ENCODE measurements around a stretch of chr2.

GRCh38 chr2:157173693-157174174 is 83.8 kb upstream of the GALNT5 start:
- PRO-cap = no peak

GRCh38 chr2:157246127-157246827 is 11.2 kb upstream of the GALNT5 start:
- PRO-cap = no peak

DNA sequence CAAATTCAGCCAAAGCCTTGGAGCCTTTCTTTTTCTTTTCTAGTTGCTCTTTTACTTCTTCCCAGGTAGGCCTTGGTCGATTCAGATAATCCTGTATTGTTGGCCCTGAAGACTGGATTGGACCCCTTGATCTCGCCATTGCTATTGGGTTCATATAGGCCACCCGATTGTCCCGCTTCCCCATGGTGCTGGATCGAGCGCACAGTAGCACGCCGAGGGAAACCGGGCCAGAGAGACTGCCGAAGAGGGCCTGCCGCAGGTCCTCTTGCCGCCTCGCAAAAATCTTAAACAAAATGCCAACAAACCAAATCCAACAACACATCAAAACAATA is 54.6 kb upstream of the ERMN start:
- PRO-cap = no peak

DNA sequence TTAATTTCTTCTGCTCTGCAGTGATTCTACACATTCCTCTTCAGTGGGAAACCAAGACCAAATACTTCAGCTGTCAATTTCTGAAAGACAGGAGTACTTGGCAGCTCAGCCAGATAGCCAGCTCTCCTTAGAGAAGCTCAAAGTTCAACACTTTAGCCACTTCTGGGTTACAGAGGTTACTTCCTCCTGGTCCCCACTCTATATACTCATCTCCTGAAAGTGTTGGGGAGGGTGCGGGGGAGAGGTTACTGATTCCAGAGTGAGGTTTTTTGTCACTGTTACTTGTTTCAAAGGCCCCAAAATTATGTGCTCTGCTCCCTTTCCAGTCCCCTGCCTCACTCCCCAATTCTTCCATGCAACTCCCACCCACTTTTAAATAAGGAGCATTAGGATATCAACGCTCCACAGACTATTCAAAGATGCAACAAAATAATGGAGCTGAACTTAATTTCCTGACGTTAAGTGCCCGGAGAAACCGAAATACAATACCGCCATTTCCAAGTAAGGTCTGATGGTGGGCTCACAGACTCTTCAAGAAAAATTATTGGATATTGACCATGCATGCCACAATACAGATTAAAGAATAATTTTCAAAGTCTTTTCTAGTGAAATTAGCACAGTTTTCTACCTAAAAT is 3.9 kb downstream of the CYTIP start:
- PRO-cap = no peak

DNA sequence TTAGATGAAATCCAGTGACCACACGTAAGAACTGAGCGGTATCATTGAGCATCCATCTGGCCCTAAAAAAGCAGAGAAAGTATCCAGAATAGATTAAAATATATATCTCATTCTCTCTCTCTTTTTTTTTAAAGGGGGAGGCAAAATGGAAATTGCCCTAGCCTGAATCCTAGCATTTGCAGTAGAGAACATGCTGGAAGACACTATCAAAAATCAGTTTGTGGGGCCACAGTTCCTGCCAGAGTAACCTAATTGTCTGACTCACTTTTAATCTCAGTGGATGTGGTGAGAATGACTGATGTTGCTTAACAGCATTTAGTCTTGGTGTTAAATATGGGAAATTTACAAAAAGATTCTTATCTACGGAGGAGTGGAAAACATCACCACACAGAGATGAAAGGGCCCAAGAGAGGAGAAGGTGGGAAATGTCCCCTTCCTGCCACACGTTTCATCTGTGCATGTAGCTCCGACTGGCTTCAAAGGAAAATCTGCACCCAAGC is 20.3 kb upstream of the CYTIP start:
- PRO-cap = no peak

- PRO-cap = no peak
Measured at GRCh38 chr2:157789209-157789799, 86.8 kb downstream of the ACVR1 start.

DNA sequence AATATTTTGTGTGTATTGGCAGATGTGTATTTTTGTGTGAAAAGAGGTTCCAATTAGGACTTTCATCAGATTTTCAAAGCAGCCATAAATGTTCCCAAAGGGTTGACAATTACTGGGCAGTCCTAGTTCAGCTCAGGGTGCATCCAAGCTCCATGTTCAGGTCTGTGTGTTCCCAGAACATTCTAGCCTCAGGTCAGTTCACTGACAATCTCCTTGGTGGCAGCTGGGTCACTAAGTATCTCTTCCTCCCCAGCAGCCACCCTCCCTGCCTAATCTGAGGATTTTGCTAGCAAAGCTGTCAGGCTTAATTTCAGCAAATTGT is 29.7 kb downstream of the UPP2 start:
- PRO-cap = no peak

- PRO-cap = no peak
Measured at GRCh38 chr2:158458601-158459097, 1.9 kb downstream of the PKP4 start.

DNA sequence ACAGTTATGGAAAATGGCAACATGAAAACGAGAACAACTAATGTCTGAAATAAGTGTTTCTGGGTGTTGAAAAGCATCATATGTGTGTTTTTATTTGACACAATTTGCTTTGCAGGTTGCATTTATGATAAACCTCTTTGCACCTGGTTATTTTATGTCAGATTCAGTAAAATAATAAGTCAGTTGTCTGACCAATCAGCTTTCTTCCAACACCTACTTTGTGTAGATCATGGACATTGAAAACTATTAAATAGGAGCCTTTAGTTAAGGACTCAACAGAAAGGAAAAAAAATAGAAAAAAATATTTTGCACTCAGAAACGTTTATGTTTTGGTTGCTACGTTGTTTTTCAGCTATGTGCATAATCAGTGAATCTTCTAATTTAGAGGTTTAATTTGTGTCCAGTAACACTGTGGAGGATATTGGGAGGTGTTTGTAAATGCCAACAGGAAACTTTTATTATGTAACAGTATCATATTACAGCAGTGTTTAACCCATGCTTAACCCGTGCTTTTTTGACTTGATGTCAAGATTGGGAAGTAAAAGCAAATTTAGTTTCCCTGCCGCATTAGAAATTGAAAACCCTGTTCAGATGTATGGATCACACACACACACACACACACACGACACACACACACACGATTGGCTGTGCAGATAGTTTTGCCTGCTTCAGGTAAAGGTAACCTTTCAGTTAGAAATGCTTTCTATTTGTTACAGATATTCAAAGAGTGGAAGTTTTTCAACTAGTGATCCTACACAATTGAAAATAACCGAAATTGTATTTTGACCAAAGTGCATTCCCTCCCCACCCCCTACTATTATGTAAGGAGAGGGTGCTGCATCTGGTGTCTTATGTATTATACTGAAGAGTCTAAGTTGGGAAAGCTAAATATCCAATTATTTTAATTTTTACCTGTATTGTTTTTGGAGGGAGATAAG is 2.7 kb downstream of the PKP4 start:
- PRO-cap = no peak

DNA sequence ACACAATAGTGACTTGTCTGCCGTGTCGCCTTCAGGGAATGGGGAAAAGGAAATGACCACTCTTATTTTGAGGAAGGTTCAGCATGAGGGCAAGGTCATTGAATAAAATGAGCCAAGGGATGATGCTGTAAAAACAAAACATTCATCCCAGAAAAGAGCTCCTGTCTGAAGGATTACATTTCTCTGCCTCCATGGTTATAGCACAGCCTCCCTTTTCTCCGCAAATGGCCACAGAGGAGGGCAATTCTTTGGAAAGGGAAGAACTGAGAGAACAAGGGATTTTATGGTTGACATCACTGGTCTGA is 78.8 kb upstream of the DAPL1 start:
- PRO-cap = no peak

- PRO-cap = no peak
Measured at GRCh38 chr2:158953807-158954221, 14.6 kb upstream of the TANC1 start.

DNA sequence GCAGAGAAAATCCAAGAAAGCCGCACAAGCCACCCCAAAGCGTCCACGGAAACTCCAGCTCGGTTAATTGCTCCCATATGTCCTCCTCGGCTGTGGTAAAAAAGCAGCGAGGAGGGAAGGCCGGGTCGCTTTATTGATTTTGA is 424 bp upstream of the TANC1 start:
- PRO-cap = no peak

DNA sequence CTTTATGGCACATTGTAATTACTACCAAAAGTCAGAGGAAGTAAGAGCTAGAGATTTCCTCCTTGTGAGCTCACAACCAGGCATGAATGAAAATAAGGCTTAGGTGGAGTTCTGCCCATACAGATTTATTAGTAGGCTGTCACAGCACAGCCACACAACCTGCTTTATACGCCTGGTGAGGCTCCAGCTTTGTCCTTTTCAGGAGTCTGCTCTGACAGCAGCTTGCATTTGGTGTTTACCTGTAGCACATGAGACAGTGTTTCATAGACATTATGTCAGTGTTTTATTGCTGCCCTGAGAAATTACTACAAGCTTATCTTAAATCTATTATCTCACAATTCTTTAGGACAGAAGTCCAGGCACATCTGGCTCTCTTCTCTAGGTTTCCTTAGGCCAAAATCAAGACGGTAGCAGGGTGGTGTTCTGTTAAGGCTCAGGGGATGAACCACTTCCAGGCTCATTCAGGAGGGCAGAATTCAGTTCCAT is 156.7 kb downstream of the TANC1 start:
- PRO-cap = no peak

DNA sequence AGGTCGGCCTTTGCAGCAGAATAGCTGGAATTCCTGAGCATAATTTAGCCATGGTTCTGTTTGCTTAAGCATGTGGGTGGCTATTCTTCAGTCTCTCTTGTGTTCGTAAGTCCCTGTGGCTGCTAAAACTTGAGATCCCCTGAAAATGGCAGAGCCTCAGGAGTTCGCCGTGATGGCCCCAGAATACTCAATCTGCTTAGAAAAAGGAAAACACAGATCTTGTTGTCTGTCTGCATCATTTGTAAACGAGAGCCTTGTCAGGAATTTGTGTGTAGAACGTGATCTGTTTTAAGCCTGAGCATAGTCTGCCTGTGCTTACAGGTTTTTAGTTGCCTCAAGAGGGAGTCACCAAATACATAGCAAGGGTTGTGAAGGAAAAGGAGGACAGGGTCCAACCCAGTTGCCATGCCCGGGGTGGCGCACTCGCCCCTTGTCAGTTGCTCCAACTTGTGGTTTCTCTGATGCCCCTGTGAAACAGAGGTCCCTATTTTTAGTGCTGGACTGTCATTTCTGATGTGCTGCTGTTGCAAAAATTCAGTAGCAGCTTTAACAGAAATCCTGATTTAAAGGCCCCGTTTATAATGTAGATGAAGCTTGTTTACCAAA is 74.9 kb downstream of the WDSUB1 start:
- PRO-cap = no peak

- PRO-cap = no peak
Measured at GRCh38 chr2:159290079-159291022, 3.8 kb upstream of the WDSUB1 start.

DNA sequence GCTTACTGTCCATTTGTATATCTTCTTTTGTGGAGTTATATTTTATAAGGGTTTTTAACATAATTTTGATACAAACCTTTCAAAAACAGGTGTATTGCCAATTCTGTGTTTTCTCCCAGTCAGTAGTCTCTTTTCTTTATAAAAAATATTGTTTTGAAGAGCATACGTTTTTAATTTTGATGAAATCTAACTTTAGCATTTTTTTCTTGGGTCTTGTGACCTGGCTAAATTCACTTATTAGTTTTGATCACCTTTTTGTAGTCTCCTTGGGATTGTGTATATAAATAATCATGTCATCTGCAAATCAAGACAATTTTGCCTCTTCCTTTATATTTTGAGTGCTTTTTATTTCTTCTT is 22.0 kb upstream of the WDSUB1 start:
- PRO-cap = no peak

DNA sequence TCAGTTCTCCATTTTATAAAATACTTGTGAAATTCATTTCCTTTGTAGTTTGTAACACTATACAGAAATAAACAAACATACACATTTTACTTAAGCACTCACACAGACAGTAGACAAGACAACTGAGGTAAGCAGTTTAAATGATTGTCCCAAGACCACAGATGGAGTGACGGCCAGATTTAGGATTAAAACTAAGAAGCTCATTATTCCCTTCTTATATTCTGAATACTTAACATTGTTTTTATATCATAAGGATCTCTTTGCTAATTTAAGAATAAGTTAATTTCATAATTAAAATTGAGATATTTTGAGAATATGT is 100.9 kb downstream of the BAZ2B start:
- PRO-cap = no peak

DNA sequence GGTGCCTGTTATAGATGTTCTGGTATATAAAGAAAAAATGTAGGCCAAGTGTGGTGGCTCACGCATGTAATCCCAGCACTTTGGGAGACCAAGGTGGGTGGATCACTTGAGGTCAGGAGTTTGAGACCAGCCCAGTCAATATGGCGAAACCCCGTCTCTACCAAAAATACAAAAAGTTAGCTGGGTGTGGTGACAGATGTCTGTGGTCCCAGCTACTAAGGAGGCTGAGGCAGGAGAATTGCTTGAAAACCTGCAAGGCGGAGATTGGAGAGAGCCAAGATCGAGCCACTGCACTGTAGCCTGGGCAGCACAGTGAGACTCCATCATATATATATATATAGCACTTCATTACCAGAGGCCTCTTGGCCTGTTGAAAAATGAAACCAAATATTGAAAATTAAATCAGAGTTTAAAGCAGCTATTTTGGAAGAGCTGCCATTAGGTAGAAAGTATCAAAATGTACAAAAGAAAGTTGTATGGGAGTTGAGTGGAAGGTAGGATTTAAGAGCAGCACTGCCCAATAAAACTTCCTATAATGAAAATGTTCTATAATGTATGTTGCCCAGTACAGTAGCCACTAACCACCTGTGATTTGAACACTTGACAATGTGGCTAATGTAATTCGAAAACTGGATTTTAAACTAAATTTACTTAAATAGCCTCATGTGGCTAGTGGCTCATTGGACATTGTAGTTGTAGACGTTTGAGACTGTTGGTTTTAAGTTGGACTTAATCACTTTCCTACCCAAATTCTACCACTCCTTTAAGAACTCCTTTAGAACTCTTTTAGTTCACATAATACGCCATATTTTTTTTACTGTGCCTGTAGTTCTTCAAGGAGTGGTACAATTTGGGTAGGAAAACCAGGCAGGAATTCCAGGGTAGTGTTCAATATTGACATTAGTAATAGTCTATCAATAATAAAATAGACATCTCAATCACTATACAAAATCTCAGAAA is 28.4 kb downstream of the CD302 start:
- PRO-cap = no peak

DNA sequence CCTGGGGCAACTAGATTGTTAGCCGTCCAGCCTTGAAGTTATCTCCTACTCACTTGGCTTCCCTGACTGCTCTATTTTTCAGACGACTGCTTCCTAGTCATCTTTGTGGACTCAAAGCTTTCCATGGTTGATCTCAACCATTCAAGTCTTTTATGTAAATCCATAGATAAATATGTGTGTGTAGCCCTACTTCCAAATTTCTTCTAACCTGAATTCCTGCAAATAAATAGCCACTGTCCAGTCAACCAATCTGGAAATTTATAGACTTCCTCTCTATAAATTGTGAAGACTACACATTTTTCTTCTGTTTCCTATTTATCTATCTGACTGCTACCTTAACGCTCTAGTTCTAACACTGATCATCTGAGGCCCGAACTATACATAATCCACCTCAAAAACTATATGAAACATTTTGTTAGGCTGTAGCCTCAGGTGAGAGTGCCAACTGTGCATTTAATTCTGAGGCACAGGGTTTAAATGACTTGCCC is 23.9 kb downstream of the CD302 start:
- PRO-cap = no peak

DNA sequence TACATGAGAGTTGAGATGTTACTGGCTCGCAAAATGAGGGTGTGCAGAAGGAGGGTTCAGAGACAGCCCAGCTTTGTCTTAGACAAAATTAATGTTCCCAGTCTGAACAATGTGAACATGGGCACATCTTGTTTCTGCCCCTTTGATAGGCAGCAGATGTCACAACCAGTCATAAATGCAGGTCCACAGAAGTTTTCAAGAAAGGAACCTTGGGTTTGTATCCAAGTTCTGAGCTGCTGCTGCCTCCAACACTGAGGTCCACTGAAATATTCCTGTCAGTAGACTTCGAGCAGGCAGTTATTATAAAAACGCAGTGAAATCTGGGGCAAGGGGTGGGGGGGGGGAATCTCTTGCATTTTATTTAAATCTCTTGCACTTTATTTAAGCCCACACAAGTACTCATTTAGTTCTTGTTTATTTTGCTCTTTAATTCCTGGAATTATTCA is 1.1 kb downstream of the CD302 start:
- PRO-cap = no peak